Monocyte (primary cell): ENCODE data around the genes USP14 and SMCHD1.

GRCh38 chr18:158125-159280 lies at the start of gene USP14:
TSS of gene USP14 (plus strand) at chr18:158557.
- PRO-cap, 2 experiments = peak in 2 of 2 experiments; most common plus-strand start chr18:158588 (in 2); most common minus-strand start chr18:158893 (in 2)

- PRO-cap, 2 experiments = no peak in any of the 2 experiments
Measured at GRCh38 chr18:675472-676640, 18.4 kb downstream of the TYMS start.

- PRO-cap, 2 experiments = no peak in any of the 2 experiments
Measured at GRCh38 chr18:811180-811762, 771 bp downstream of the YES1 start.

DNA sequence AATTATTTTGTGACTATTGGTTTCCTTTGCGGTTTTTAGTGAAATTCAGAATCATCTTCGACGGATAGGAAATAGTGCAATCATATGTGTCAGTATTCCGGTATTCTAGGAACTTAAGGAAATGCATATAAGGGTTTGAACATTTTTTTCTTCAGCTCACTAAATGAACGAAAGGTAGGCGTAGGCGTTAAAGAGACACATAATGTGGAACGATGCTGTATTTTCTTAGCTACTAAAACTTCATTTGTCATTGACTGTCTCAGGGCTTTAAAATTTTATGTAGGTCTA lies 1.3 kb upstream of the YES1 start:
- PRO-cap, 2 experiments = no peak in any of the 2 experiments

DNA sequence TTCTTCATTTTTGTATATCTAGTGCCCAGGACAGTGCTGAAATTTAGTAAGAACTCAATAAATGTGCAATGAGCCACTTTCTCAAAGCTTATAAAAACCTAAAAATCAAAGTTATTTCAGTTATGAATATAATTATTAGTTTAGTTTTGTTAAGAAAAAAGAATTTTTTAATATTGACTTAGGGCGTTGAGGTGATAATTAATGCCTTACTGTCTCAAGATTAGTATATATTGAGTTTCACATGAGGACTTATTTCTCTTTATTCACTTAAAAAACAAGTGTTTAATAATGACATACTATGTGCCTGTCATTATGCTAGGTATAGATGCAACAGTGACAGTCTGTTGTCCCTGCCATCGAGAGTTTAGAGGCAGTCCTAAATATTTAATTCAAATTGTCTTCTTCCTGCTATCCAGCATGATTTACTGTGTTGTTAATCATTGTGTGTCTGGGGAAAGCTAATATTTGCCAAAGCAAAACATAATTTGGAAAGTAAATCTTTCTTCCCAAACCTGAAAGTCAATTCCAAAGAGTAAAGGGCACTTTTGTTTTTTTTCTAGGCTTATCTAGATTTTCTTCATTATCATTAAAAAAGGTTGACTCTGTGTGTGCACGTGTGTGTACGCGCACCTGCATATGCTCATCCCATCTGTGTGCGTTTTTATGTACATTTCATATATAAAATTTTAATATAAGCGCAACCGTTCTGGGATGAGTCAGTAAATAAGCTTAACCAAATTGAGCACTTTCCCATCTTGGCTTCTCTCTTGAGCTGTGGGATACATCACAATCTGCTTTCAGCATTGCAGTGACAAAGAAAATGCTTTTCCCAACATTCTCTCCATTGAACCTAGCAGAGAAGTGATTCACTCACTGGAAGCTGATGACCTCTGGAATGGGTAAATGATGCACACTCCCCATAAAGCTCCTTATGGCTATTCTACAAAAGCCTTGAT lies 488.2 kb downstream of the ADCYAP1 start:
- PRO-cap, 2 experiments = no peak in any of the 2 experiments

DNA sequence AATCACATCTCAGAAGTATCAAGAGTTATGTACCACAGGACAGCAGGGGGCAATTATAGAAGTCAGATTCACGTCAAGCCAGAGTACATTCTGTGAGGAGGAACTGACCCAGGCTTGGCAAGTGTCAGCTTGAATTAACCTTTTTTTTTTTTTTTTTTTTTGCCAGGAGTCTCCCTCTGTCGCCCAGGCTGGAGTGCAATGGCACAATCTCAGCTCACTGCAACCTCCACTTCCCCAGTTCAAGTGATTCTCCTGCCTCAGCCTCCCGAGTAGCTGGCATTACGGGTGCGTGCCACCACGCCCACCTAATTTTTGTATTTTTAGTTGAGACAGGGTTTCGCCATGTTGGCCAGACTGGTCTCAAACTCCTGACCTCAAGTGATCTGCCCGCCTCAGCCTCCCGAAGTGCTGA lies 18.1 kb upstream of the SMCHD1 start:
- PRO-cap, 2 experiments = no peak in any of the 2 experiments

DNA sequence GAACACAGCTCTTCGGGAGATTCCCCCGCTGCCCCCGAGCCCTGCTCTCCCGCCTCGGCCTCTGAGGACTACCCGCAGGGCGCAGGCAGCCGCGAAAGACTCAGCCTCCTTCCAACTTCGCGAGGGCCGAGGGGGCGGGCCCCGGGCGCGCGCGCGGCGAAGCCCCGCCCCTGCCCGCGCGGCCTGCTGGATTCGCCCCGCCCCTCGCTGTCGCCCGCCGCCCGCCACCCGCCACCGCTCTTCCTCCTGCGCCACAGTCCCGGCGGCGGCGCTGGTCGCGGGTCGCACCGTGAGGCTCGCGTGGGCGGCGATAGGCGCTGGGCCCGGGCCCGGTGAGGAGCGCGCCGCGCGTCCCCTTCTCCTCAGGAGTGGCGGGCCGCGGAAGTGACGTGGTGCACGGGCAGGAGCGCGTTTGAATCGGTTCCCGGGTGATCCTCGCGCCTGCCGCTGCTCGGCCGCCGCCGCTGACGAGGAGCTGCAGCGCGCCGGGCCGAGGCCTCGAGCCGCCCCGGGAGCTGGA lies at the start of gene SMCHD1:
Gene SMCHD1 (plus strand): TSS at position 254 of the 520 bp plus-strand sequence.
- PRO-cap, 2 experiments = peak in 2 of 2 experiments; most common plus-strand start position 254 of the sequence (in 2); most common minus-strand start position 63 of the sequence (in 2)

DNA sequence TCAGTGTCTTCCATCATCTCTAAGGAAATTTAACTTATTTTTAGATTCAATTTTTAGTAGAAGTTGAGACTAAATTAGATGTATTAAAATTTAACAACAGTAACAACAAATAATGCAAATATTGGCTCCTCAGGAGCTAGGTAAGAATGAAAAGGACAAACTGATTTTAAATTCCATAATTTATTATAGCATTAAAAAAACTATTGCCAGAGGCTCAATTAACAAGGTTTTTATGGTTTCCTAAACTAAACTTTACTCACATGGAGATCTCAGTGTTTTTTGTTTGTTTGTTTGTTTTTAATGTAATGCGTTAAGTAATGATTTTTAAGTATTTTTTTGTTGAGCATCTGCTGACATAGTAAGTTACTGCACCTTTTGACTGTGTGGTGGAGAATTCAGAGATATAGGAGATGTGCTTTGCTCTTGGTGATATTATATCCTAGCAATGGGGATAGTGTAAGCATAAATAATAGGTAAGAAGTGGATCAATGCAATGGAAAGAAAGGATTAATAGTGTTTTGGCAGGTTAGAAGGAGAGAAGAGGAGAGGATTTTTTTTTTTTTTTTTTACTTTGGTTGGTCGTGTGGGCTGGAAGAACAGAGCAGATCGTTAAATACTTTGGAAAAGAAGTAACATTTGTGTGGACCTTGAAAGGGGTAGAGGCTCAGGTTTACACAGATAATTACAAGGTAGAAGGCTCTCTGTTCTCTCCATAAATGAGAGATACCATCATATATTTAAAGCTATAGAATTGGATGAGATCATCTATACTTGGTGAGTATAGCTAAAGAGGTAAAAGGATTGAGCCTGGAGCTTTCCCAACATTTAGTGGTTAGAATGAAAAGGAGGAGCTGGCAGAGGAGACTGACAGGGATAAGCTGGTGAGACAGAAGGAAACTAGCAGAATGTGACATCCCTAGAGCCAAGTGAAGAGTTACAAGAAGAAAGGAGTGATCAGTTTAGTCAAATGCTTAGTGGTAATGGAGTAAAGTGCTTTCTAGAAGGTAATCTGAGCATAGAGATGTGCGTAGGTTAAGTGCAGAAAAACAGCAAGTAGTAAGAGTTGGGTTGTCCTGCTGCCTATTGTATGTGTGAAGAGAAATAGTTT lies 48.9 kb downstream of the SMCHD1 start:
- PRO-cap, 2 experiments = no peak in any of the 2 experiments

GRCh38 chr18:2706219-2707411 lies 51.1 kb downstream of the SMCHD1 start:
- PRO-cap, 2 experiments = peak in 1 of 2 experiments; most common plus-strand start chr18:2707126 (in 1)

DNA sequence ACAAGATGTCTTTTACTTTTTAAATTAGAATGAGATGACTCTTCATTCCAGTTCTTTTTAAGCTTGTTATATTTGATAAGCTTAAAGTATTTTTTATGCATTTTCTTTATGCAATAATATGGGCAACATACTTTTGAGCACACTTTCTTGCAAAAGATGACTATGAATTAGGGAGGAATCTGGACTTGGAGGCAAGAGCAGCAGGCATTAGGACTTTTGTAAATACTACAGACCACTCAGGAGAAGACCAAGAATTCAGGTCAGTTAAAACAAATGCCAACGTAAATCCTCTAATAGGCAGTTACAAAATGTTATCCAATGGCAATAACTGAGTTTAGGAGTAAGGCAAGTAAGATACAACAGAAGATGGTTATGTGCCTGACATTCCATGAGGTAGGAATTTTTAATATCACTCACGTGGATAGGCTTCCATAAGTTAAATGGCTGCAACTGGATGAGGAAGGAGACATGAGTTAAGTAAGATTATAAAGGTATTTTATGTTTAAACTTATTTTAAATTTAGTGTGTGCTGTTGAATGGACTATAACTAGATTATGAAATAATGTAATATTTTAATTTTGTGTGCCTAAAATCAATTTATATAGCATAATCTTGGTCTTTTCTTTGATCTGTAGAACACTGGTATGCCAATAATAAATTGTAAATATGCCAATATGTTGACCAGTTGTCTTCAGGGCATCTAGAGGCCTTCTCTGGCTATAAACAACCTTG lies 75.4 kb downstream of the SMCHD1 start:
- PRO-cap, 2 experiments = peak in 2 of 2 experiments; most common plus-strand start position 446 of the sequence (in 2)

DNA sequence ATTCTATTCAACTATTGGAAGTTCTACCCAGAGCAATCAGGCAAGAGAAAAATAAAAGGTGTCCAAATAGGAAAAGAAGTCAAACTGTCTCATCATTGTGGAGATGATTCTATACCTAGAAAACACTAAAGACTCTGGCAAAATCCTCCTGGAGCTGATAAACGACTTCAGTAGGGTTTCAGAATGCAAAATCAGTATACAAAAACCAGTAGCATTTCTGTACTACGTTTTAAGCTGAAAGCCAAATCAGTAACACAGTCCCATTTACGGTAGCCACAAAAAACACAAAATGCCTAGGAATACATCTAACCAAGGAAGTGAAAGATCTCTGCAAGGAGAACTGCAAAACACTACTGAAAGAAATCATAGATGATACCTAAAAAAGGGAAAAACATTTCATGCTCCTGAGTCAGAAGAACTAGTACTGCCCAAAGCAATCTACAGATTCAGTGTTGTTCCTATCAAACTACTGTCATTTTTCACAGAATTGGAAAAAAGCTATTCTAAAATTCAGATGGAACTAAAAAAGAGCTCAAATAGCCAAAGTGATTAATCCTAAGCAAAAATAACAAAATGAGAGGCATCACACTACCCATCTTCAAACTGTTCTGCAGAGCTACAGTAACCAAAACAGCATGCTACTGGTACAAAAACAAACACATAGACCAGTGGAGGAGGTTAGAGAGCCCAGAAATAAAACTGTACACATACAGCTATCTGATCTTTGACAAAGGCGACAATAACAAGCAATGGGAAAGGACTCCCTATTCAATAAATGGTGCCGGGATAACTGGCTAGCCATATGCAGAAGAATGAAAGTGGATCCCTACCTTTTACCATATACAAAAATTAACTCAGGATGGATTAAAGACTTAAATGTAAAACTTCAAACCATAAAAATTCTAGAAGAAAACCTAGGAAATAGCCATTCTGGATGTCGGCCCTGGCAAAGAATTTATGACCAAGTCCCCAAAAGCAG lies 80.2 kb downstream of the SMCHD1 start:
- PRO-cap, 2 experiments = no peak in any of the 2 experiments

DNA sequence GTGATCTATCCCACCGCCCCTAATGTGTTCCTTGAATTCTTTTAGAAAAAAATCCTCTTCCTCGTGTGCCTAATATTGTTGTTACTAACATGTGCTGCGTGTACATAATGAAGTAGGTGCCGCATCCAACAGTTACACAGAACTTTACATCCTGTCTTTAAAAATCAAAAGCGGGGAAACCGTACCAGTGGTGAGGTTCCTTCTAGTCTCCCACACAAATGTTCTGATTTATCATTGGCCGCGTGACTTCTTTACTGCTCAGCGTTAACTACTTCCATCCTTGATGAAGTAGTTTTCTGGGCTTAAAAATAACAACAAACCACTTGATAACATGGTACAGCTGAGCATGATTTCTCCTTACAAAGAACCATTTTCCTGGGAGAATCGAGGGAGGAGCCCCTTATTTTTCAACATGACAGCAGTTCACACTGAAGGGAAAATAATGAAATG lies 9.7 kb downstream of the EMILIN2 start:
- PRO-cap, 2 experiments = no peak in any of the 2 experiments

DNA sequence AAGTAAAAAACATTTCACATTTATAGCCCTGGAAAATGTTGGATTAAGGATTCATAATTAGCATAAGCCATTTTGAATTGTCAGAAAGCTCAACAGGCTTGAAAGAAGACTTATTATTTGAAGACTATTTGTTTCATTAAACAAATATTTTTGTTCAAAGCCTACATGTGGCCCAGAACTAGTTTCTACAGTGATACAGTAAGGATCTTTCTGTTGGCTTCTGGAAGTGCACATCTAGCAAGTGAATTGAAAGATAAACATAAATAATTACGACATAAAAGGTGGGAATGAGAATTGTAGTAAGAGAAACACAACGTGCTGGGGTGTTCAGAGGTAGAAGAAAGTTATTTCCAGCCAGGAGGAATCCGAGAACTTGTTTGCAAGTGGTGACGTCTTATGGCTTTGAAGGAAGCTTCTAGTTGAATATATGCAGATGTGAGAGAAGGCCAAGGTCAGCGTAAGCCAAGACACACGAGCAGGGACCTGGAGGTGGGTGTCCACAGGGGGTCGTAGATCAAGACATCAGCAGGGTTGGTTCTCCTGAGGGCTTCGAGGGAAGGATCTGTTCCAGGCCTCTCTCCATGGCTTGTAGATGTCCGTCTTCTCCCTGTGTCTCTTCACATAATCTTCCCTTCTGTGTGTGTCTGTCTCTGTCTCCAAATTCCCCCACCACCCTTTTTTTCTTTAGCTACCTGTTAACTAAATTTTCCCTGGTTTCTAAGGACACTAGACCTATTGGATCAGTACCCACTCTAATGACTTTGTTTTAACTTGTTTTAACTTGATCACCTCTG lies 23.7 kb downstream of the EMILIN2 start:
- PRO-cap, 2 experiments = peak in 2 of 2 experiments; most common plus-strand start position 207 of the sequence (in 2)

DNA sequence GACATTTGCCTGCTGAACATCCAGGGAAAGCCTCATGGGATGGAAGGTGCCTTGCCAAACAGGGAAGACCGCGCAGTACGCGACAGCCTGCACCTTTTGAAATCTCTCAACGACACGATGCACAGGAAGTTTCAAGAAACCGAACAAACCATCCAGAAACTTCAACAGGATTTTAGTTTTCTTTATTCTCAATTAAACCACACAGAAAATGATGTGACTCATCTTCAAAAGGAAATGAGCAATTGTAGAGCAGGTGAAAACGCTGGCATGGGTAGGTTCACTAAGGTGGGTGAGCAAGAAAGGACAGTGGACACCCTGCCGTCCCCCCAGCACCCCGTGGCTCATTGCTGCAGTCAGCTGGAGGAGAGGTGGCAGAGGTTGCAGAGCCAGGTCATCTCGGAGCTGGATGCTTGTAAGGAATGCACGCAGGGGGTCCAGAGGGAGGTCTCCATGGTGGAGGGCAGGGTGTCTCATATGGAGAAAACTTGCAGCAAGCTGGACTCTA lies 45.0 kb downstream of the EMILIN2 start:
- PRO-cap, 2 experiments = no peak in any of the 2 experiments

GRCh38 chr18:2906307-2907449 lies 59.9 kb downstream of the EMILIN2 start:
- PRO-cap, 2 experiments = peak in 1 of 2 experiments; most common plus-strand start chr18:2906508 (in 1)

DNA sequence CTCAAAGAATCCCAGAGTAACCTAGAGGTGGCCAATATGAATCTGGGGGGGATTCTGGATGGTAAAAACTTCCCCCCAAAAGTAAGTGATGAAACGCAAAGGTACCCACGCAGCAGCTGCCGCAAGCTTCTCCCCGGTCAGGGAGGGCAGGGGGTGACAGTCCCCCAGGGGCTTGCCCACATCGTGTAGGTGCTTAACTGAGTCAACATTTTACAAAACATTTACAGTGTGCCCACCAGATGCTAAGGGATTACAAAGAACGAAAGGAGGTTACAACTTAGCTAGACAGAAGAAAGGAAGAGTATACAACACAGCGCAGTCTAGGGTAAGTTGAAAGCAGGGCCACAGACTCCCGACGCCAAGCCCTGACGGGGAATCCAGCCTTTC lies 45.6 kb downstream of the LPIN2 start:
- PRO-cap, 2 experiments = no peak in any of the 2 experiments

- PRO-cap, 2 experiments = no peak in any of the 2 experiments
Measured at GRCh38 chr18:2968075-2969210, 44.5 kb downstream of the LPIN2 start.

GRCh38 chr18:2979687-2980297 lies 33.2 kb downstream of the LPIN2 start:
- PRO-cap, 2 experiments = no peak in any of the 2 experiments

DNA sequence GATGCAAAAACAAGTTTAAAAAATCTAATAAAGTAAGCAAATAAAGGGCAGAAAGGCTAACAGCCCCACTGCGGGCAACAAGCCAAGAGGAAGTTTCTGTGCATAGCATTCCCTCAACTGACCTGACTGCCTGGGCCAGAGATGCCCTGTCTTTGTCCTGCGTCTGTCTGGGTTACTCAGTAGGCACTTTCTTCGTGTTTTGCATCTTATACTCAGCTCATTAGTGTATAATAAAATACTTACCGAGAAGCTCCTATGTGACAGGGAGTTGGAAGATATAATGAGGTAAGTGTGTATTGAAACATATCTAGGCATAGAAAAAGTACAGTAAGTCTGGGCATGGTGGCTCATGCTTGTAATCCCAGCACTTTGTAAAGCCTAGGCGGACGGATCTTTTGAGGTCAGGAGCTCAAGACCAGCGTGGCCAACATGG lies 32.6 kb upstream of the LPIN2 start:
- PRO-cap, 2 experiments = no peak in any of the 2 experiments

DNA sequence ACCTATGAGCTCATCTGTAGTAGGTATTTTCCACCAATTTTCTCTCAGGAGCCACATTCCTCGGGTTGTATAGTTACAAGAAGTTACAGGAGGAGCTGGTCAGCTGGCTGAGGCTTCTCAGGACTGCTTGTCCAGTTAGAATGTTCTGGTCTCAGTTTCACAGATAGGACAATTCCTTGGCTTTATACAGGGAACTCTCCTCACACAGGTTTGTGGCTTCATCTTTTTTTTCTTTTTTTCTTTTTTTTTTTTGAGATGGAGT lies 43.0 kb upstream of the LPIN2 start:
- PRO-cap, 2 experiments = no peak in any of the 2 experiments